H1 (cell line): ENCODE measurements around a stretch of chr2.

GRCh38 chr2:171042527-171042854, 113.4 kb downstream of the GORASP2 start:
CAGE:
- cytosol, long polyA plus RNA = no peak
- long polyA plus RNA = no peak
- nucleus, long polyA plus RNA = no peak

DNA sequence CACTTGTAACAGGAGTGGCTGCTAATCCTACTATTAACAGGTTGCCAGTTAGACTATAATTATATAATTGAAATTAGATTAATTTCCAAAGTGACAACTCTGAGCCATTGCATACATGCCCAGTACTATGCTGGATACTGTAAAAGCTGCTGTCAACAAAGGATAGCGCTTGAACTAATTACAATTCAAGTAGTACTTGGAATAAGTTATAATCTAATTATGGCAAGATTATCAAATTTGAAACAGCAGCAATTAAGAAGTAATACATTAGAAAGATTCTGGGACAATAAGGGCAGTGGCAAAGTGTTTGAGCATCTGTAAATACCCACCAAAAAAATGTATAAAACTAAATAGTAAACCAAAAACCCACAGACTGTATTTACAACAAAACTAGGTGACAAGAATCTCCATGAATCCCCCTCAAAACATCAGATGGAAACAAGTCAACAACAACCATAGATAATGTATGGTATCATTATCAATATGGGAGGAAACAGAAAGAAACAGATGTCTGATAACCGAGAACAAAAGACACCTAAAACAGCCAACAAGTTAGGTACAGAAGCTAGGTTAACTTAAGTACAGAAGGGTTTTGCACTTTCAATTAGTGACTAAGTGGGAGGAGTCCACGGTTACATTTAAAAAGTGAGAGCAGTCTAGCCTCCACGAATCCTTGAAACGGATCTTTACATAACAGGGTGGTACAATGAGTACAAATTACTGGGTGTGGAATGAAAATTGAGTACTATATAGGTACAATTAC, 76.9 kb downstream of the TLK1 start:
- RRBS = no CpG with 5 or more reads among the region's 5 CpGs
CAGE:
- cytosol, long polyA plus RNA = no peak
- long polyA plus RNA = no peak
- nucleus, long polyA plus RNA = no peak

DNA sequence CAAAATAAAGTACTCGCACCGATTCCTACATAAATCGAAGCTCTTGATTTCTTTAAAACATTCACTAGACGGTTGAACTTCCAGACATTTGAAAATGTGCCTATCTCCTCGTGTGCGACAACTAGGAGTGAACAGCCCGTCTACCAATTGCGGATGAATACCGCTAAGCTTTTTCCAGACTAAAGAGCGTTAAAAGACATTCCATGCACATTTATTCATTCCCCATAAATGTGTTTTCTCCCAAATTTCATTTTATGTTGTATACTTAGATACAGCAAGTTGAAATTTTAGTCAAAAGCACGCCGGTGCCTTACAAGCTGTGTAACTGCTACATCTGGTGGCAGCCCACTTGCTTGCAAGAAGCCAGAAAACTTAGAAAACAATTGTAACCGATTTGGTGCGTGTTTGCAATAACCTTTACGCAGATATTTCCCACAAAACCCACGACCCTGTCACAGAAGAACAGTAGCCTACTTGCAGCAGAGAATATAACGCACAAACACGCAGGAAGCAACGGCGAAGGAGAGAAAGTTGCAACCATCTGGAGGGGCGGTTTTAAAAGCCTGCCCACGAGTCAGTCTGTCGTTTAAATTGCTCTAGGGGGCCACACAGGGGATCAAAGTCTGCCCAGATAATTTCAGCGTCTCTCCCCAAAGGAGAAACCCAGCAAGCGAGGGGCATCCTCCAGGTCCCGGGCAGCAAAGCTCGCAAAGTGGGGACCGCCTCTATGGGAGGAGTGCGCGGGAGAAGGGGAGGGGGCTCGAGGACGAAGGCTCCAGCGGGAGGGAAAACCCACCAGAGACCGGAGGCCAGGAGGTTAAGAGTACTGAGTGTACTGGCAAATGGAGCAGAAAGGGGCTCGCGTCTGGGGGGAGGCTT, 1.3 kb downstream of the TLK1 start:
- RRBS = 0% methylated on average over 3 of the region's 36 CpGs
CAGE:
- cytosol, long polyA plus RNA = start-site peak on the minus strand centred at position 690 of the sequence, 36 bp wide, 12 reads; start-site peak on the plus strand centred at position 809 of the sequence, 23 bp wide, 22 reads
- long polyA plus RNA = no peak
- nucleus, long polyA plus RNA = start-site peak on the plus strand centred at position 797 of the sequence, 39 bp wide, 61 reads

- RRBS = no CpG with 5 or more reads among the region's 6 CpGs
CAGE:
- cytosol, long polyA plus RNA = no peak
- long polyA plus RNA = no peak
- nucleus, long polyA plus RNA = no peak
Measured at GRCh38 chr2:171315923-171316485, 117.8 kb downstream of the METTL8 start.

- RRBS = no CpG with 5 or more reads among the region's 10 CpGs
CAGE:
- cytosol, long polyA plus RNA = no peak
- long polyA plus RNA = no peak
- nucleus, long polyA plus RNA = no peak
Measured at GRCh38 chr2:171354578-171354954, 79.2 kb downstream of the METTL8 start.

DNA sequence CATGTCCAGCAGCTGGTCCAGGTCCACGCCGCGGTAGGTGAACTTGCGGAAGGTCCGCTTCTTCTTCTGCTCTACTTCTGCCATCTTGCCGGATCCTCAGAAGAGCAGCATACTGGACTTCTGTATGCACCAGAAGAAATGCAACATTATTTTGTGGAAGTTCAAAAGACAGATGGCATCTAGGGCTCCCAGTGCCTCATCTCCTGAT, 4.7 kb upstream of the CYBRD1 start:
- RRBS = no CpG with 5 or more reads among the region's 6 CpGs
CAGE:
- cytosol, long polyA plus RNA = no peak
- long polyA plus RNA = no peak
- nucleus, long polyA plus RNA = no peak

DNA sequence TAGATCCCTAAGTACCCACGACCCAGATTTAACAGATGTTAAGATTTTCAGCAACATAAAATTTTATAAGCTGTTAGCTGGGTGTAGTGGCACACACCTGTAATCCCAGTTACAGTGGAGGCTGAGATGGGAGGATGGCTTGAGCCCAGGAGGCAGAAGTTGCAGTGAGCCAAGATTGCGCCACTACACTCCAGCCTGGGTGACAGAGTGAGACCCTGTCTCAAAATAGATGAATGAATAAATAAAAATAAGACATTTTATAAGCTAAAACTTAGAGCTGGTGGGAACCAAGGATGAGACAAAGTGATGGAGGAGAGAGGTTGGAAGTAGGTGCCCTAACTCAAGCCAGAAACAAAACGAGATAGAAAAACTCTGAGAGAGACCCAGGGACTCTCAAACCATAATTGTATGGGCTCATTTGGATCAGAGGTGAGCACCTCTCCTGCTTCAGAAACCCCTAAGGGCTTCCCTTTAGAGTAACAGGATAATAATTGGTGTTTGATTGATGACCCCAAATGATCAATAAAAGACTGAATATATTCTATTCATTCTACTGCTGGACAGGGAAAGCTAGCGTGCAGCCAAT, 12.6 kb downstream of the CYBRD1 start:
- RRBS = no CpG with 5 or more reads among the region's 4 CpGs
CAGE:
- cytosol, long polyA plus RNA = no peak
- long polyA plus RNA = no peak
- nucleus, long polyA plus RNA = start-site peak on the plus strand centred at position 459 of the sequence, 358 bp wide, 10 reads

- RRBS = no CpG with 5 or more reads among the region's 13 CpGs
CAGE:
- cytosol, long polyA plus RNA = no peak
- long polyA plus RNA = no peak
- nucleus, long polyA plus RNA = no peak
Measured at GRCh38 chr2:171923145-171923600, 912 bp downstream of the HAT1 start.

DNA sequence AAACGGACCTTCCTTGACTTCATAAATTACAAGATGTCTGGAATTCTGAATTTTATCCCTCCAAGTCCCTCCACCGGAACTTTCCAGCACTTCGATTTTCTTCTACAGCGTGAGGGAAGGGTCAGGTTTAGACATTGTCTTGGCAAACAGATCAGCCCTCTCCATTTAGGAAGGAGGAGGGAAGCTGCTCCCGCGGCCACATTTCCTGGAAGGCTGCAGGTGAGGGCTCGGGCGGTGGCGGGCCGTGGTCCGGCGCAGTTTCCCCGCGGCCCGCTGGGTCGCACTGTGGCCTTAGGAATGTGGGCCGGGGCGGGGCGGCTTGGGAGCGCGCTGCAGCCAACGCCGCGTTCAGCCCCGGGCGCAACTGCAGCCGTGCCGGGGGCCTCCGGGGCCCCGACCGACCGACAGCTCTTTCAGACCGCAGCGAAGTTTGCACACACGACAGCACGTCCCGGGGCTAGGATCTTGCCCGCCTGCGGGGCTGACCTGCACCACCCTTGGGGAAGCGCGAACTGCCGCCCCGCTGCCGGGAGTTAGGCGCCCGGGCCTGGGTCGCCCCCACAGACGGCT, 69.7 kb upstream of the DLX2 start:
- RRBS = under 1% methylated on average over 34 of the region's 48 CpGs
CAGE:
- cytosol, long polyA plus RNA = no peak
- long polyA plus RNA = no peak
- nucleus, long polyA plus RNA = no peak

GRCh38 chr2:172234528-172235823, 132.3 kb upstream of the DLX2 start:
- RRBS = under 1% methylated on average over 7 of the region's 69 CpGs
CAGE:
- cytosol, long polyA plus RNA = no peak
- long polyA plus RNA = no peak
- nucleus, long polyA plus RNA = no peak

GRCh38 chr2:172434764-172435437, 7.5 kb downstream of the ITGA6 start:
- RRBS = no CpG with 5 or more reads among the region's 3 CpGs
CAGE:
- cytosol, long polyA plus RNA = no peak
- long polyA plus RNA = no peak
- nucleus, long polyA plus RNA = no peak

GRCh38 chr2:172438948-172439402, 11.6 kb downstream of the ITGA6 start:
- RRBS = no CpG with 5 or more reads among the region's 7 CpGs
CAGE:
- cytosol, long polyA plus RNA = no peak
- long polyA plus RNA = no peak
- nucleus, long polyA plus RNA = no peak

DNA sequence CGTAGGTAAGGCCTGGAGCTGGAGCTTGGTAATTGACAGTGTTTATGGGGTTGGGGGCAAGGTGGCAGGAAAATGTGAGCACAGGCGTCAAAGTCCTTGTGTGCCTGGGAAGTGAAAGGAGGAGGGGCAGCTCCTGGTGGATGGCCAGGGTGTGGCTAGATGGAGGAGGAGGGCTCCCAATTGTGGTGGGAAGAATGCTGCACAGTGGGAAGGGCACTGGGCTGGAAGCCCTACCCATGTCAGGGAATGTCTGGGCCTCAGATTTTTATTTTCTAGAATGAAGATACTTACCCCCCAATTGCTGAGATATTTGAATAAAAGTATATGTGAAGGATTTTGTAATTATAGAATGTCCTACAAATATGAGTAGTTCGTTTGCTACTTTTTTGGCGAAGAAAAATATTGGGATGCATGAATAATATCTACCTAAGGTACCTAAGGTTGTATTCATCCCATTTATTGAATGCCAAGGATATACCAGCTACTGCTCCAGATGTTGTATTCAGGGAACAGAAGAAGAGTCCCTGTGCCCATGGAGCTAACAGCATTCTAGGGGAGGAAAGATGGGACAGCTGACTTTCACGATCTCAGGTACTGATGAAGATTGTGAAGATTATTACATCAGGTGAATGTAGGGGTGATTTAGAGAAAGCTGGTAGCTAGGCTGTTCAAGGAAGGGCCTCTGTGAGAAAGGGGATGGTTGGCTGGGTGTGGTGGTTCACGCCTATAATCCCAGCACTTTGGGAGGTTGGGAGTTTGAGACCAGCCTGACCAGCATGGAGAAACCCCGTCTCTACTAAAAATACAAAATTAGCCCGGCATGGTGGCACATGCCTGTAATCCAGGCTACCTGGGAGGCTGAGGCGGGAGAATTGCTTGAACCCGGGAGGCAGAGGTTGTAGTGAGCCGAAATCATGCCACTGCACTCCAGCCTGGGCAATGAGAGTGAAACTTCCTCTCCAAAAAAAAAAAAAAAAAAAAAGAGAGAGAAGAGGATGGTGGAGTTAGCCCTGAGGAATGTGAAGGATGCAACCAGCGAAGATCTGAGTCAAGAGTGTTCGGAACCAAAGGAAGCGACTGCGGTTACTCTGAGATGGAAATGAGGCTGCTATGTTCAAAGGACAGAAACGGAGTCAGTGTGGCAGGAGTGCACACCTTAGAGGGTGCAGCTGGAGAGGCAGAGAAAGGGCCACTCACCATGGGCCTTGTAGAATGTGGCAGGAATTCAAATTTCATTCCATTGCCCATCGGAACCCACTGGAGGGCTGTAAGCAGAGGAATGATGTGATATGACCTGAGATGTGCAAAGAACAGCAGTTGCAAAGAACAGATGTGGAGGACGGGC, 22.0 kb downstream of the ITGA6 start:
- RRBS = no CpG with 5 or more reads among the region's 18 CpGs
CAGE:
- cytosol, long polyA plus RNA = no peak
- long polyA plus RNA = no peak
- nucleus, long polyA plus RNA = no peak

GRCh38 chr2:172783052-172783503, 47.4 kb downstream of the RAPGEF4 start:
- RRBS = no CpG with 5 or more reads among the region's 6 CpGs
CAGE:
- cytosol, long polyA plus RNA = no peak
- long polyA plus RNA = no peak
- nucleus, long polyA plus RNA = no peak

DNA sequence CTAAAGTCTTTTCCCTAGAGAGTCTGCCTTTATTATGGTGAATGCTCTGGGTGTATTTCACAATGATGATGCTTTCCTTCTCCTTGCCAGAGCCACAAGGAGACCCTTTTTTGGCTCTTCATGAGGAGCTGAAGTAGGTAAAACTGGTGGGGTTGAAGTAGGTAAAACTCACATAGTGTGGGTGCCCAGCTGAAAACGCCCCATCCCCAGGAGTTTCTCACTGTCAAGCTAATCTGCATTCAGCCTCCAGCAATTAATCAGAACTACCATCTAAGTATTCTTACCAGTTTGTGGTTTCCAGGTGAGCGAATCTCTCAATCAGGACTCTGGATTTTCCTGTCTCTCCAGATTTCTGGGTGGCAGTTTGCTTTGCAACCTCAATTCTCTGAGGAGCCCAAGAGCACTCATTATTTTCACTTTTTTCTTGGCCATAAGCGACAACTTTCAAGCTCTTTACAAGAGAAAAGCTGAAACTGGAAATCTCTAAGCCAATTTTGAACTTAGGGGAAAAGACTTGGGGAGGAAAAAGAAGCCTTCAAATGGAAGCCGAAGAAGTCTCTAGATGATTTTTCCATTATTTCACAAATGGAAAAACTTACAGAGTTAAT, 121.6 kb upstream of the MAP3K20 start:
- RRBS = no CpG with 5 or more reads among the region's 4 CpGs
CAGE:
- cytosol, long polyA plus RNA = no peak
- long polyA plus RNA = no peak
- nucleus, long polyA plus RNA = no peak

GRCh38 chr2:172985253-172985984, 90.2 kb upstream of the MAP3K20 start:
- RRBS = no CpG with 5 or more reads among the region's 12 CpGs
CAGE:
- cytosol, long polyA plus RNA = no peak
- long polyA plus RNA = no peak
- nucleus, long polyA plus RNA = no peak

DNA sequence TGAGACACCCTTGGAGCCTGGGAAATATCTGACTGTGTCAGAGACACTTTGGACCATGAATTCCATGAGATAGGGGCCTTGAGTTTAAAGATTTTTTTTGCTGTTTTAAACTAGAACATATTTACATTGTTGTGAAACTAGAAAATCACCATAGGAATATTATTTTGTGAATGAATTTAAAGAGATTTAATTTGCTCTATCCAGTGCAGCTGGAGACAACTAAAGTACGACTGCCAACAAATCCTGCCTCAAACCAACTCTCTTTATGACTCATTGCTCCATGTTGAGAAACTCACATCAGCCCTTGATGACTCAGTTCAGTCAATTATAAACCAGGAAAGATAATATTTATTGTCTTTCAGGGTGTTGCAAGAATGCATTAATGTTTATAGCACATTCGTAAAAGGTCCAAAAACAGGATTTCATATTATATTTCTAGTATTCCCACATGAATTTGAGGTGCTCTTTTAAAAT, 26.9 kb upstream of the MAP3K20 start:
- RRBS = no CpG with 5 or more reads among the region's 2 CpGs
CAGE:
- cytosol, long polyA plus RNA = no peak
- long polyA plus RNA = no peak
- nucleus, long polyA plus RNA = no peak

DNA sequence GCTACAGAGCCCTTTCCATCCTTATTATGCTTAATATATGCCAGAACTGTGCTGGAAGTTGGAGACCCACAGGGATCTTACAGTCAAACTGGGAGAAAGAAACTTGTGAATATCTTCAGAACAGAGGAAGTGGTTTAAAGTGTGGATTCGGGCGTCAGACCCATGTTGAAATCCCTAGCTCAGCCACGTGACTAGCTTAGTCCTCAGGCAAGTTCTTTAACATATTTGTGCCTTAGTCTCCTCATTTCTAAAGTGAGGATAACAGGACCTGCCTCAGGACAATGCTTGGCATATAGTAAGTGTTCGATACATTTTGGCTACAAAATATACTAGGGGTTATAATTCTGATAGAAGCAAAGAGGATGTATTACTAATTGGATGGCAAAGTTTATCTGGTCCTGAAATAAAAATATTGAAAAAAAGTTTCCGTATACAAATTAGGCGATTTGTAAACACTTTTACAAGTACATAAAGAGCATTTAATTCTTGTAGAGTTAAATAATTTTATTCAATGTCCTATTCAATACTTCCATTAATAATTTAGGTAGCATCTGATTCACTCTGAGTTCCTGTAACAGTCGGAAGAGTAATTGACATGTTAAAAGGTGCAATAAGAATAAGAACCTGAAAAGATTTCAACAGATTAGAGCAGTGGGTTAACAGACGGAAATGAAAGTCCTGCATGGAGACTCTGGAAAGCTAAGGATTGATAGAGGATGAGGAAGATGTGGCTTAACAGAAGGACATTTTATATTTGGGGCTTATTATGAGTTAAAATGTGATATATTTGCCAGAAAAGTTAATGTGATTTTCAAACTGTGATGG, 59.3 kb downstream of the MAP3K20 start:
- RRBS = no CpG with 5 or more reads among the region's 8 CpGs
CAGE:
- cytosol, long polyA plus RNA = no peak
- long polyA plus RNA = no peak
- nucleus, long polyA plus RNA = no peak

- RRBS = no CpG with 5 or more reads among the region's 5 CpGs
CAGE:
- cytosol, long polyA plus RNA = no peak
- long polyA plus RNA = no peak
- nucleus, long polyA plus RNA = no peak
Measured at GRCh38 chr2:173214012-173214604, 138.5 kb downstream of the MAP3K20 start.

DNA sequence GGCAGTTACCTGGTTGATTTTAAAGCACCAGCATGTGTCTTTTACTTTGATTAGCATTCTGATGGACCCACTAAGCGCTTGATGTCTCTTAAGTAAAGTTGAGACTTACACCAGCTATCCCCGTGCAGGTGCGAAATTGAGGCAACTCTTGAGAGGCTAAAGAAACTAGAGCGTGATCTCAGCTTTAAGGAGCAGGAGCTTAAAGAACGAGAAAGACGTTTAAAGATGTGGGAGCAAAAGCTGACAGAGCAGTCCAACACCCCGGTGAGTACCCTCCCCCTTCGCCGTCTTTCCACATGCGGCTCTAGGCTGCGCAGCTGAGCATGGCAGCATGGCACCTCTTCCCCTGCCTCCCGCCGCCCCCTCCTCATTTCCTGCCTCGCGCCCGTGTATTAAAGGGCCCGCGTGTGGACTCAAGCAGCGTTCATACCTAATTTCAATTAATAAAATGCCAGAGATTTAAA, 137.7 kb upstream of the CDCA7 start:
- RRBS = no CpG with 5 or more reads among the region's 19 CpGs
CAGE:
- cytosol, long polyA plus RNA = no peak
- long polyA plus RNA = no peak
- nucleus, long polyA plus RNA = no peak